Caco-2 (cell line): Measurements from ENCODE around the genes ZNF415 and LENG9.

- PRO-cap = no peak
- RRBS = no CpG with 5 or more reads among the region's 20 CpGs
Observed at GRCh38 chr19:53095079-53095658, 8.1 kb downstream of the ZNF160 start.

- PRO-cap = no peak
- RRBS = no CpG with 5 or more reads among the region's 6 CpGs
Observed at GRCh38 chr19:53130612-53130881, 2.2 kb downstream of the ZNF415 start.

- PRO-cap = unidirectional peak, plus-strand start at chr19:53132632; bidirectional peak, plus-strand start at chr19:53132996, minus-strand start at chr19:53132900
- RRBS = 6% methylated on average over 4 of the region's 32 CpGs
Observed at GRCh38 chr19:53132577-53133289, at the start of gene ZNF415. Gene ZNF415 (minus strand): TSS chr19:53132910.

DNA sequence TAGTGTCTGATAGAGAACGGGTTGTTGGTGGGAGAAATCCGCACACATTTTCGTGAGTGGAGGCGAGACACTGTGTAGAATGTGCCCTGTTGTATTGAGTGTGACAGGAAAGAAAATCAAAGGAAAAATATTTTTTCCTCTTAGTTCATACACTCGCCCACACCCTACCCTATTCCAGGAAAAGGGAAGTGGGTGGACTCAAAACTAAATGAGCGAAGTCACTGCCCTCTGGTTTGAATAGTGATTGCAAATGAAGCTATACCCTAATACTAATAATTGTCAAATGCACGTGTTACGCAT, 2.0 kb downstream of the ZNF347 start:
- PRO-cap = no peak
- RRBS = no CpG with 5 or more reads among the region's 8 CpGs

GRCh38 chr19:53463251-53463837, 4.2 kb upstream of the ZNF813 start:
- PRO-cap = no peak
- RRBS = 90% methylated on average over 11 of the region's 25 CpGs

GRCh38 chr19:53519124-53519486, 18.8 kb upstream of the ZNF331 start:
- PRO-cap = no peak
- RRBS = no CpG with 5 or more reads among the region's 3 CpGs

- PRO-cap = no peak
- RRBS = no CpG with 5 or more reads among the region's 8 CpGs
Observed at GRCh38 chr19:53560814-53561360, 22.9 kb downstream of the ZNF331 start.

- PRO-cap = no peak
- RRBS = 91% methylated on average over 4 of the region's 43 CpGs
Observed at GRCh38 chr19:53873531-53874140, 6.0 kb downstream of the MYADM start.

DNA sequence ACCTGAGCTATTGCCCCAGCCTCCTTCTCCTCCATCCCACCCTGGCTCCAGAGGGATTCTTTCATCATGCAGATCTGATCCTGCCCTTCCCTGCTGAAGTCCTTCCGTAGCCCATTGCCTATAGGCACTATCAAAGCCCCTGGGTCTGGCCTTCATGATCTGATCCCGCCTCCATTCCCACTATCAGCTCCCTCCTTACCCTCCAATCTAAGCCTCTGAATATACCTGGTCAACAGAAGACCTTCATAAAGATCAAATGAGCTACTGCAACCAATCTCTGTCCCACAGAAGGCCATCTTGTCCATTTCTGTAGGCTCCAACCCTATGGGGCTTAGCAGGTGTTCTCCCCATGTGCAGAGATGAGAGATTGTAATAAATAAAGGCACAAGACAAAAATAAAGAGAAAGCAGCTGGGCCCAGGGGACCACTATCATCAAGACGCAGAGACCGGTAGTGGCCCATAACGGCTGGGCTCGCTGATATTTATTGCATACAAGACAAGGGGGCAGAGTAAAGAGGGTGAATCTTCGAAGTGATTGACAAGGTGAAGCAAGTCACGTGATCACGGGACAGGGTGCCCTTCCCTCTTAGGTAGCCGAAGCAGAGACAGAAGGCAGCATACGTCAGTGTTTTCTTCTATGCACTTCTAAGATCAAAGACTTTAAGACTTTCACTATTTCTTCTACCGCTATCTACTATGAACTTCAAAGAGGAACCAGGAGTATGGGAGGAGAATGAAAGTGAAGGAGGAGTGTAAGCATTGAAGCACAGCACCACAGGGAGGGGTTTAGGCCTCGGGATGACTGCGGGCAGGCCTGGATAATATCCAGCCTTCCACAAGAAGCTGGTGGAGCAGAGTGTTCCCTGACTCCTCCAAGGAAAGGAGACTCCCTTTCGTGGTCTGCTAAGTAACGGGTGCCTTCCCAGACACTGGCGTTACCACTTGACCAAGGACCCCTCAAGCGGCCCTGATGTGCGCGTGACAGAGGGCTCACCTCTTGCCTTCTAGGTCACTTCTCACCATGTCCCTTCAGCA, 4.7 kb upstream of the PRKCG start:
- PRO-cap = no peak
- RRBS = no CpG with 5 or more reads among the region's 20 CpGs

GRCh38 chr19:53881124-53882092, 589 bp upstream of the PRKCG start:
- PRO-cap = unidirectional peak, minus-strand start at chr19:53881849; bidirectional peak, plus-strand start at chr19:53882200, minus-strand start at chr19:53881997
- RRBS = 6% methylated on average over 3 of the region's 24 CpGs

DNA sequence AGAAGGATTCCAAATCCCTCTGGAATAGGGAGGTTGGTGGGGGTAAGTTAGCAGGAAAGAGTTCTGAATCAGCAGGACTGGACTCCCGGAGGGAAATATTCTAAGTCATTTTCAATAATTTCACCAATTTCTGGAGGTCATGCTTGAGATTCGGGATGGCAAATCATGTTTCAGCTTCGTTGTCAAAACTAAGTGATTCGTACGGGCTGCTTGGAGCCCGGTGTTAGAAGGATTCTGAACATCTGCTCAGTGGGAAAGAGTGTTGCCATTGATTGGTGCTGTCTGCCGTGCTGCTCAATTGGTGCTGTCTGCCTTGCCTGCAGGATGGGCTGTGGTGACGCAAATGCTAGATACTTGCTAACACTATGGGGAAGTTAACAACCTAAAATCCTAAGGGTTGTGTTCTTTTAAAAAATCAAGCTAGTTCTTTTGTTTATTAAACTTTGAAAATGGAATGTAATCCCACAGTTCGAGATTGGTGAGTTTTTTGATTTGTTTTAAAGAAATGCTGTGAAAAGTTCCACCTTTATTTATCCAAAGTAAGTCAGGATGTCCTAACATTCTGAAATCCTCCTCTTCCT, 17.3 kb upstream of the CACNG8 start:
- PRO-cap = no peak
- RRBS = no CpG with 5 or more reads among the region's 9 CpGs

GRCh38 chr19:54081380-54081653, 152 bp upstream of the TARM1 start:
- PRO-cap = no peak
- RRBS = no CpG with 5 or more reads among the region's 5 CpGs

GRCh38 chr19:54143896-54144375, 6.4 kb downstream of the CNOT3 start:
- PRO-cap = no peak
- RRBS = no CpG with 5 or more reads among the region's 11 CpGs

DNA sequence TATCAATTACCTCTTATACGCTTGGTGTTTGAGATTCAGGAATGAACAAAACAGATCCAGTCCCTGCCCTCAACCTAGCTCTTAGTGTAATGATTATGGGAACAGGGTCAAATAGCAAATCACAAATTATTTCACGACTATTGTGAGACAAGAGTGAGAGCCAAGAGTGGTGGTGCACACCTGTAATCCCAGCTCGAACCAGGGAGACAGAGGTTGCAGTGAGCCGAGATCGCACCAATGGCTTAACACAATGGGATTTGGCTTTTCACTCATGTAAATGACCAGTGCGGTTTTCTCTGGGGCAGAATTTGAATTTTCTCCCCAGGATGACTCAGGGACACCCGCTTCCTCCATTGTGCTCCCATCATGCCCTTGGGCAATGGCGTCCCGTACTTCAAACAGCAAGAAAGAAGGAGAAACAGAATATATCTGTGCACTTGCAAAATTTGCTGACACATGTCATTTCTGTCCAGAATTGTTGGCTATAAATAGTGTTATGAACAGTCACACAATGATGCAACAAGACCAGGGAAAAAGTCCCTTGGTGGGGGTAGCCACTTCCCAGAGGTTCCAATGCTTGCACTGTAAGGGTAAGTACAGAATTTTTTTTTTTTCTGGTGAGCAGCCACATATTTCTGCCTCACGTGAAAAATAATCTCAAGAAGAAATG, 8.9 kb upstream of the LAIR1 start:
- PRO-cap = no peak
- RRBS = no CpG with 5 or more reads among the region's 10 CpGs

- PRO-cap = no peak
- RRBS = no CpG with 5 or more reads among the region's 47 CpGs
Observed at GRCh38 chr19:54456460-54457339, 6.9 kb downstream of the LENG9 start.

GRCh38 chr19:54463489-54464330, at the start of gene LENG9:
Gene LENG9 (minus strand): TSS chr19:54463778.
- PRO-cap = bidirectional peak, plus-strand start at chr19:54463758, minus-strand start at chr19:54463618; bidirectional peak, plus-strand start at chr19:54464550, minus-strand start at chr19:54464273
- RRBS = 4% methylated on average over 29 of the region's 56 CpGs

GRCh38 chr19:54464612-54465564, 1.3 kb upstream of the LENG9 start:
- PRO-cap = bidirectional peak, plus-strand start at chr19:54465008, minus-strand start at chr19:54464832; bidirectional peak, plus-strand start at chr19:54465119, minus-strand start at chr19:54465092; bidirectional peak, plus-strand start at chr19:54465181, minus-strand start at chr19:54465253; bidirectional peak, plus-strand start at chr19:54465486, minus-strand start at chr19:54465453
- RRBS = 3% methylated on average over 48 of the region's 108 CpGs

- PRO-cap = bidirectional peak, plus-strand start at chr19:54471573, minus-strand start at chr19:54471683
- RRBS = 4% methylated on average over 22 of the region's 37 CpGs
Observed at GRCh38 chr19:54471426-54471825, 1.7 kb downstream of the CDC42EP5 start.

- PRO-cap = no peak
- RRBS = no CpG with 5 or more reads among the region's 9 CpGs
Observed at GRCh38 chr19:54643584-54644157, 13.4 kb downstream of the LILRB1 start.

GRCh38 chr19:54660331-54660630, 2.5 kb upstream of the LILRB4 start:
- PRO-cap = no peak
- RRBS = no CpG with 5 or more reads among the region's 5 CpGs